Metastatic Breast Carcinoma in the Brain (tissue), 10 donors: Measurements from ENCODE around the genes NPC2, AREL1, RPS6KL1 and PGF.

DNA sequence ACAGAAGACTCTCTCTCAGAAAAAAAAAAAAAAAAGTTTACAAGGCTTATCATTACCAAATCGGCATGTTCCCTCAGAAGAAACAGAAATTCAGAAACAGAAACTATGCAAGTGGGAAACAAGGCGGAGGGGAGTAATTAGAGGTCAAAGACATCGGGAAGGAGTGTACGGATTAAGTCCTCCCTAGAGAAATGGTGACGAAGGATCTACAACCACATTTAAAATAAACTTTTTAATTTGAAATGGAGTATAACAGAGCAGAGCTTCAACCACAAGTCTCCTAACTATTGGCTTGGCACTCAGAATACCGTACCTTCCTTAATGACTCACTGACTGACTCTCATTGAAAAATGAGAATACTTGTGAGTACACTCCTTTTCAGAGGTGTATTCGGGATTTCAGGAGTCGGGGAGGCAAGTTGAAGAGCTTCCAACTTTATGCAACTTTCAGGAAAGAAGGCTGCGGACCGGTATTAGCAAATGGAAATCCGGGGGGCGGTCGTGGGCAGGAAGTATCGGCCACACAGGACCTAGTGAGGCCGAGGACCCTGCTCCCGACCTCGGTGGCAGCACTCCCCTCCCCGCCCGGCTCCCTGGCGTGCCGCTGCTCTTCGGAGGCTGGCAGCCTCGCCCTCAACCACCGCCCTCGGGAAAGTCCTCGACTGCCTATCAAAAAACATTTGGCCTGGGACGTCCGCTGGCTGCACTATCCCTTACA lies 769 bp downstream of the ENTPD5 start:
- PRO-cap, 10 experiments = peak in 8 of 10 experiments; most common plus-strand start position 235 of the sequence (in 2); most common minus-strand start position 282 of the sequence (in 1)

- PRO-cap, 10 experiments = no peak in any of the 10 experiments
Observed at GRCh38 chr14:74298901-74299681, 3.6 kb downstream of the ABCD4 start.

DNA sequence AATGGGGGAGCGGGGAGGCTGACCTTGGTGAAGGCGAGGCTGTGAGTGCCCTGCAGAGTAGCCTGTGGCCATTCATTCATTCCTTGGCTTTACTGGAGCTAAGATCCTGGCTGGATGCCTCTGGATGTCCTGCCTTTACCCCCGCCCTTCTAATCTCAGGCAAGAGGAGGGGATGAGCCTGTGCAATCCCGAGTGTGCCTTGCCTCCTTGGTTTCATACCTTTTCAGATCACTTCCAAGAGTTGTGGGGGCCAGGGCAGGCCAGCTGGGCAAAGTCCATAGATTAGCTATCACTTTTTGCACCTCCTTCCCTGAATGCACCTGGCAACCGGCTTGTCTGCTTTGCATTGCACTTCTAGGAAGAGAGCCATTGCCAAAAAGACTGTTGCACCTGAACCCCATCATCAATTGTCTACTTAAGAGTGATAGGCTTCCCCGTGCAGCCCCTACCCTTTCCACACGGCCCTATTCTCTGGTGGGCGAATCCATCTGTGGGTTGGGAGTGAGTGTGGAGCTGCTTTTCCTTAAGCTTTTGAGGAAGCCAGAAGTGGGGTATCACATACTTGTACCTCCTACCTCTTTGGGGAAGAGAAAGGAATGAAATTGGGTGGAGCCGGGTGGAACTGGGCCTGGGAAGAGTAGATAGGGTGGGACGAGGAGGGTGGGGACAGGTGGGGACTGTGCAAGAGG lies 1.6 kb downstream of the VRTN start:
- PRO-cap, 10 experiments = no peak in any of the 10 experiments

GRCh38 chr14:74492687-74493904 lies at the start of gene NPC2:
Gene NPC2, minus strand, starts transcription at chr14:74493305.
- PRO-cap, 10 experiments = peak in 10 of 10 experiments; most common plus-strand start chr14:74493765 (in 8); most common minus-strand start chr14:74493254 (in 6)

DNA sequence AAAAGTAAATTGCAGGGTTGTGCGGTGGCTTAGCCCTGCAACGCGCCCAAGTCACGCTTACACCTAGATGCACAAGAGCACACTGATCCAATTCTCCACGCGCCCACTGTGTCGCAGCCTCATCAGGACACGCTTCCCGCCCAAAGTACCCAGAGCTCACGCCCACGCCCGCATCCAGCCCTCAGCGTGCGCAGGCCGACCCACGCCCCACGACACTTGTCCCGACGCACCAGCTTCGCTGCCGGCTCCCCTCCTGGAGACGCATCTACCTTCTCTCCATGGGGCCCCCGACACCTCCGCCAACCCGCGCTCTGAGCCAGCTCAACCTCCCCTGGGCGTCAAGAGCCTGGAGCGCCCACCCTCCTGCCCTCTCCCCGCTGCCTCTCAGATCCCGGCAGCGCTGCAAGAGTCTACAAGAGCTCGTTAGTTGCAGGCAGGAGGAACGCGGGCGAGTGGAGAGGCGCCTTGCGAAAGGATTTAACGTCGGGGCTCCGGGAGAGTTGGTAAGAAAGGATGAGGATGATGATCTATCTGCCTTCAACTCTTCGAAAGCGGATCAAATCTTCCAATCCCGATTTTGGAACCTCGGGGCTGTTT lies 1.2 kb downstream of the LTBP2 start:
- PRO-cap, 10 experiments = no peak in any of the 10 experiments

DNA sequence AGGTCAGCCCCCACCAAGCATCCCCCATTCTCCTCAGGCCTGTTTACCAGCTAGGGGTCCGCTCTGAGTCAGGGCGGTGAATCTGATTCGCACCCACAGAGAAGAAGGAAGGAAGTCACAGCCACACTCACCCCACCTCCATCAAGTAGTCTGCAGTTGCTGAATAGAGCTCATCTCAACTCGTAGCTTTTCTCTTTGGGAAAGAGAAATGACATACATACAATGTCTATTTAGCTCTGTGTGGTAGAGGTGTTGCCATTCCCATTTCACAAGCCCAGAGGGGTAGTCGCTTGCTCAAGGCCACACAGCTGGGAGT lies 6.4 kb upstream of the LTBP2 start:
- PRO-cap, 10 experiments = no peak in any of the 10 experiments

DNA sequence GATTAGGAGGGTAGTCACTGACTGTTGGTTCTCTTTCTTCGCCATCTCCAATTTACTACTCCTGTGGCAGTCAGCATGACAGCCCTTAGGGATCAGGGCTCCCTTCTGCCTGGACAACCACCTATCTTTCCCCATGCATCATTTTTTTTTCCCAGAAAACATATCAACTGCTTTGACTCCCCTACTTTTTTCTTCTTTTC lies 48.7 kb downstream of the AREL1 start:
- PRO-cap, 10 experiments = no peak in any of the 10 experiments

DNA sequence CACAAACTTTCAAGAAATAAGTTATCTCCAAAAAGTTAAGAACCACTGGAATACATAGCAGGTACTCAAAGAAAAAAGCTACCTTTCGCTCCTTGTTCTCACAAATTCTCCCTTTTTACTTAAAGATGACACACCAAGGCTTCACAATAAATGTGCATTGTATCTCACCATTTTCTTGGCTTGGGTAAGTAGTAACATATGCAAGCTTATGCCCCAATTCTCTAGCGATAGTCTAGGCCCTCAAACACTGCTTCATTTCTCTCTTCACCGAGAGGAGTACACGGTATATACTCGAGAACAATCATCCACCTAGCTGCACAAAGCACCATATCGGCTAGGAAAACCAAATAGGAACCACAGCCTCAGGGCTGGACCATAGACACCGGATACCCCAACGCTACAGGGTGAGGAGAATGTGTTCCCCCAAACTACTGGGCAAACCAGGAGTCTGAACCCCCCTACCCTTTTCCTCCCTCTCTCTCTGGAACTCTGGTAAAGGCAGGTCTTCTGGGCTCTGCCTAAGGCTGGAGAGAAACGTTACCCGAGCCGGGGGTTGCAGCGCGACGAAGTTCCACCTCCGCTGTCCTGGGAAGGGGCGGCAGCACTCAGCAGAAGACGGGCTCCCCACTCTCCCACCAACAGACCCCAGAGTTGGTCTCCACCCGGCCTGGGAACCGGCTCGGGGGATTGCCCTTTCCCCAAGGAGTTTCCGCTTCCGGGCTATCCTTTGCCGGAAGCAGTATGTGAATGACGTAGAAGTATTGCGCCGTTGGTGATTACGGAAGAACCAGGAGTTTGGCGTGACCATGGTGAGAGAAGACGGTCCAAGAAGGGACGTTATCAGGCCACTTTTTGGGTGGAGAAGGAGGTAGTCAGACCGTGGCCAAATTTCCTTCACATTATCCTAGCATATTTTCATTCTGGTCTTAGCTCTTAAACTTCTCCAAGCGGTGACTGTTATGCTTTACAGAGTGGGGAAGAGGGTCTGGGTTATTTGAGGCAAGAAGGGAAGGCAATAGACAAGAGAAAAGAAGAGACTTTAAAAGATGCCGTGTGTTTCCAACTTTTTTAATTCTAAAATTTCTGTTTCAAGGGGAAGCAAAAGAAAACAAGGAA lies at the start of gene AREL1:
Gene AREL1 (minus strand): TSS at position 689 of the 1,116 bp plus-strand sequence.
- PRO-cap, 10 experiments = peak in 10 of 10 experiments; most common plus-strand start position 790 of the sequence (in 9); most common minus-strand start position 689 of the sequence (in 9)

DNA sequence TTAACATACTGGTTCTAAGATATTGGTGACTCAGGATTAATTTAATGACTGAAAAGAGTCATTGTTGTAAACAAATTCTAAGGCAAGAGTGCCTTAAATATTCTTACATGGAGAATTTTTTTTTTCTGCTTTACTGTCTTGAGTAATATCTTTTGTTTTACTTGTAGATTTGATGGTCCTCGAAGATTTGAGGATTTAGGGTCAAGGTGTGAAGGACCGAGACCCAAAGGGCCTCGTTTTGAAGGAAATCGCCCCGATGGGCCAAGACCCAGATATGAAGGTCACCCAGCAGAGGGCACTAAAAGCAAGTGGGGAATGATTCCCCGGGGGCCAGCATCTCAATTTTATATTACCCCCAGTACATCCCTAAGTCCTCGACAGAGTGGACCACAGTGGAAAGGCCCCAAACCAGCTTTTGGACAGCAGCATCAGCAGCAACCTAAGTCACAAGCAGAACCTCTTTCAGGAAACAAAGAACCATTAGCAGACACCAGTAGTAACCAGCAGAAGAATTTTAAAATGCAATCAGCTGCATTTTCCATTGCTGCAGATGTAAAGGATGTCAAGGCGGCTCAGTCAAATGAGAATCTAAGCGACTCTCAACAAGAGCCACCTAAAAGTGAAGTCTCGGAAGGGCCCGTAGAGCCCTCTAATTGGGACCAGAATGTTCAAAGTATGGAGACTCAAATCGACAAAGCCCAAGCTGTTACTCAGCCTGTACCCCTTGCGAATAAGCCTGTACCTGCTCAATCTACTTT lies 34.5 kb downstream of the YLPM1 start:
- PRO-cap, 10 experiments = no peak in any of the 10 experiments

- PRO-cap, 10 experiments = no peak in any of the 10 experiments
Observed at GRCh38 chr14:74809431-74809795, 46.3 kb downstream of the YLPM1 start.

DNA sequence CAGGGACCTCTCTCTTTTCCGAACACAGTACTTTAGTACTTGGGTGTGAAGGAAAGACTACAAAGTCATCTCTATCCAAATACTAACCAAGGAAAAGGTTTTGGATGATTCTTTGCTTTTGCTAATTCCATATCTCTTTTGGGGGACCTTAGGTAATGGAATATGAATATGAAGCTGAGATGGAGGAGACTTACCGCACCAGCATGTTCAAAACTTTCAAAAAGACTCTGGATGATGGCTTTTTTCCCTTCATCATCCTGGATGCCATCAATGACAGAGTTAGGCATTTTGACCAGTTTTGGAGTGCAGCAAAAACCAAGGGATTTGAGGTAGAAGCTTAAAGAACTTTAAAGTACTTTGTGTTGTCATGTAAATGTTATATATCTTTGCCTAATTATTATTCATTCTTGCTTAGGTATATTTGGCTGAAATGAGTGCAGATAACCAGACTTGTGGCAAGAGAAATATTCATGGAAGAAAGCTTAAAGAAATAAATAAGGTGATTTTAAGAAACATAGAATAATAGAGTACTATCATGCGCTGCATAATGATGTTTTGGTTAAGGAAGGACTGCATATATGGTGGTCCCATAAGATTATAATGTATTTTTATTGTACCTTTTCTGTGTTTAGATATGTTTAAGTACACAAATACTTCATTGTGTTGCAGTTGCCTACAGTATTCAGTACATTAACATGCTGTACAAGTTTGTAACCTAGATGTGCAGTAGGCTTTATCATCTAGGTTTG lies 53.8 kb downstream of the YLPM1 start:
- PRO-cap, 10 experiments = no peak in any of the 10 experiments

DNA sequence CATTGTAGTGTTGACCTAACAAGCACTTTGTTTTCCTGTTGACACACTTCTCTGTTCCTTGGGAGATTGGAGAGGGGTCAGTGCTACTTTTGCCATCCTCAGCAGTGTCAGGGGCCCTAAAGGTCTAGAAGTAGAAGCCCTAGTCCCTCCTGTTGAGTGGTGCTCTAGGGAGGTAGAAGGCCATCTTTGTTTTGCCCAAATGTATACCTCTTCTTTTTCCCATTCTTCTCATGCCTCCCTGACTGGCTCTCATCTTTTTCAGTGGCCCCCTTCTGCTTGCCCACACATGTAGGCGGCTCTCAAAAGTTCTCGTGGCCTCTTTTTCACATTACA lies 17.2 kb downstream of the DLST start:
- PRO-cap, 10 experiments = no peak in any of the 10 experiments

- PRO-cap, 10 experiments = peak in 8 of 10 experiments; most common plus-strand start chr14:74923358 (in 1); most common minus-strand start chr14:74923240 (in 4)
Observed at GRCh38 chr14:74923001-74923639, at the start of gene RPS6KL1. Gene RPS6KL1, minus strand, starts transcription at chr14:74923260.

- PRO-cap, 10 experiments = peak in 10 of 10 experiments; most common plus-strand start chr14:74955709 (in 3); most common minus-strand start chr14:74955597 (in 10)
Observed at GRCh38 chr14:74955077-74956164, at the start of gene PGF. Gene PGF, minus strand, starts transcription at chr14:74955597.

DNA sequence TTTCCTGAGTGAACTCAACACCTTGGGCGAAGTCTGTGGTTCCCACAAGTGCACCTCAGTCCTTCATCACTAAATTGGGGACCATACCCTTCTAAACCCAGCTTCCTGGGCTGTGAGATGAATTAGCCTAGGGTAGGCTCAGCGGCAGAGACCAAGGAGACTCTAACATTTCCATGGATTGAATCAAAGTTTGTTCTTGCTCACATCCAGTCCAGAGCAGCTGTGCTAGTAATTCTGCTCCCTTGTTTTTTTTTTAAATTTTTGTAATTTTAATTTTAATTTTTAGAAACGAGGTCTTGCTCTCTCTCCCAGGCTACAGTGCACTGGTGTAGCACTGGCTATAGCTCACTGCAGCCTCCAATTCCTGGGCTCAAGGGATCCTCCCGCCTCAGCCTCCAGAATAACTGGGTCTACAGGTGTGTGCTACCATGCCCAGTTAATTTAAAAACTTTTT lies 2.5 kb upstream of the PGF start:
- PRO-cap, 10 experiments = no peak in any of the 10 experiments

GRCh38 chr14:74964991-74965709 lies 9.8 kb upstream of the PGF start:
- PRO-cap, 10 experiments = peak in 1 of 10 experiments; most common plus-strand start chr14:74965315 (in 1)

DNA sequence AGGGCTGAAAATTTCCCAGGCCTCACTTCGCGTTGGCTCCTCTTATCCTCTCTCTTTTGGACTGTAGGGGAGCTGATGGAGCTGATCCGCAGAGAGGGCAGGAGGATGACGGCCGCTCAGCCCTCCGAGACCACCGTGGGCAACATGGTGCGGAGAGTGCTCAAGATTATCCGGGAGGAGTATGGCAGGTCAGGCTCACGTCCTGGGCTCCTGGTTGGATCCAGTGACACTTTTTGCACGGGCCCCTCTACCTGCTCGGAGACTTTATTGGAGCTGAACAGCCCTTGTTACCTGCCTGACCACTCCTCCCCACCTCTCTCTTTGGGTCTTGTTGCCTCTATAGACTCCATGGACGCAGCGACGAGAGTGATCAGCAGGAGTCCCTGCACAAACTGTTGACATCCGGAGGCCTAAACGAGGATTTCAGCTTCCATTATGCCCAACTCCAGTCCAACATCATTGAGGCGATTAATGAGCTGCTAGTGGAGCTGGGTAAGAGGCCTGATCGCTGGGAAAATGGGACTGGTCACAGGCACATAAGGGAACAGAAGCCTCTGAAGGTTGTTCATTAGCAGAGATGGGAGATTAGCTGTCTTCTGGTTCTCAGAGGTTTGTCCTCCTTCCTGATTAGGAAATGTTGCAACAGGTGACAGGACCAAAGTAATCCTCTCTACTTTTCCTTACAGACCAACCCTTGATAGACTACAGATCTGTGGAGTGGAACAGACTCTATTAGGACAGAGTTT lies 660 bp downstream of the EIF2B2 start:
- PRO-cap, 10 experiments = peak in 4 of 10 experiments; most common minus-strand start position 263 of the sequence (in 2)

- PRO-cap, 10 experiments = peak in 2 of 10 experiments; most common plus-strand start chr14:75230348 (in 1); most common minus-strand start chr14:75230147 (in 1)
Observed at GRCh38 chr14:75229977-75231018, 48.3 kb upstream of the FOS start.

GRCh38 chr14:75249394-75250406 lies 28.9 kb upstream of the FOS start:
- PRO-cap, 10 experiments = peak in 1 of 10 experiments; most common plus-strand start chr14:75249627 (in 1)

GRCh38 chr14:75427365-75427563 lies 558 bp upstream of the JDP2 start:
- PRO-cap, 10 experiments = peak in 2 of 10 experiments; most common plus-strand start chr14:75427476 (in 1); most common minus-strand start chr14:75427486 (in 1)